HTERT-HM (cell line): Measurements from ENCODE around the gene NPIPB2.

DNA sequence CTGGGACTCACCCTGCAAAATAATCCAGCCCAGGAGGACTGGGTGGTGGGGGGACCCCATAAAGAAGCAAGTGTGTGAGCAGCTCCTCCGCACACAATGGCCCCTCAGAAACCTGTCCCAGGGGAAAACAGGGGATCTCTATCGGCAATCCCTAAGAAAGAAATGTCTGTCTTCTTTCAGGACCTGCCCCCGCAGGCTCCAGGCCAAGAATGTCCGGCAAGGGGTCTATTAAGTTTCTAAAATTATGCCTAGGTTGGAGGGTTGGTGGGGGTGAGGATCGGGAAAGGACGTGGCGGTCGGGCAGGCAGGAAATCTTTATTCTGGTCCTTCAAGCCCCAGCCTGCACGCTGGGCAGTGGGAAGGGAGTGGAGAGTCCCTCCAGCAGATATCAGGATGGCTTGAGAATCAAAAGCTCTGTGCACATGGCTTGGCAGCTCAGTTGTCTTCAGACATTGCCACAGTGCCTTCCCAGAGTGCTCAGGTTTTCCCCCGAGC, 23.4 kb upstream of the LITAF start:
- RRBS: no CpG with 5 or more reads among the region's 10 CpGs

DNA sequence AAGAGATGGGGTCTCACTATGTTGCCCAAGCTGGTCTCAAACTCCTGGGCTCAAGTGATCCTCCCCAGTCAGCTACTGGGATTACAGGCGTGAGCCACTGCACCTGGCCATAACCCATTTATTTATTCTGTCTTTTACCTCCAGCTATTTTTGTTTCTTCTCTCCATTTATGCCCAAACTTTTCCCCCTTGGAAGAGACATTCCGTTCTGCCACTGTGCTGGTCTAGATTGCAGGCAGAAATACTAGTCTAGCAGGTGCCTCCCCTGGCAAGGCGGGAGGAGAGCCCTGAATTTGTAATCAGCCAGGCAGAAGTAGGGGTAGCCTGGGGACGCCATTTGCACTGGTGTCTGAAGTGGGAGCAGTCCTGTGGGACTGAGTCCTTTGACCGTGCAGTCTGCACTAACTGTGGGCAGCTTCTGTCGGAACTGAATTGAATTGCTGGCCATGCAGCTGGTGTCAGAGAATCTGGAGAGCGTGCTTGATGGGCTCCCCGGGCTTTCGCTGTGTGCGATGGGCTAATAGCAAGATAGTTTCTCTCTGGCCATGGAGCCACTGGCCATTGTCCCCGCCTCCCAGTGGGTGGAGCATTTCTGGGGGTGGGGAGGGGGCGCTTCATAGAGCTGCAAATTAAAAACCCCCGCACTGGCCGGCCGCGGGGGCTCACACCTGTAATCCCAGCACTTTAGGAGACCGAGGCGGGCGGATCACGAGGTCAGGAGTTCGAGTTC, 31.5 kb upstream of the LITAF start:
- RRBS: no CpG with 5 or more reads among the region's 21 CpGs

DNA sequence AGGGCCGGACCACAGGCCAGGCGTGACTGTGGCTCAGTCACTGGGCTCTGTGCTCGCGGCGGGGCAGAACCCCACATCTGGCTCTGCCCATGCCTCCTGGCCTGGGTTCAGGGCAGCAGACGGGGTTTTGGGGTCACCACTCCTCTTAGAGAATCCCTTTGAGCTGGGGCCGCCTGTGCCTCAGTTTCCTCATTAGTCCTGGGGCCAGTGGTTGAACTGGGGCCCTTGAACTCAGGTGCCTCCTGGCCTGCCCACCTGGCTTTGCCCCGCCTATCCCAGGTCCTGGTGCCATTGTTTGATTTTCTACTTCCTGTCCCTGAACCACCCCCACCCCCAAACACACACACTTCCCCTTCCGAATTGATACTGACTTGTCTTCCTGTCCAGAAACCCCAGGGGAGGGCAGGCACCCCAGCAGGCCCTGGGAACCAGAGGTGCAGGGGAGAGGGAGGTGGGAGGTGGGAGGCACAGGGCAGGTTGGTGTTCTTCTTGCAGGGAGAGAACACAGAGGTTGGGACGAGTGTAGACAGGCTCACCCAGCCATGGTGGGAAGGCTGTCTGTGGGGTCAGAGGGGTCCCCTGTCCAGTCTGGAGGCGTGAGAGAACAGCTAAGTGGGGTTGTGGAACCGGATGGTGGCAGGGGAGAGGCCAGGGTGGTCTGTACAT, 4.5 kb downstream of the SNN start:
- RRBS: no CpG with 5 or more reads among the region's 12 CpGs

DNA sequence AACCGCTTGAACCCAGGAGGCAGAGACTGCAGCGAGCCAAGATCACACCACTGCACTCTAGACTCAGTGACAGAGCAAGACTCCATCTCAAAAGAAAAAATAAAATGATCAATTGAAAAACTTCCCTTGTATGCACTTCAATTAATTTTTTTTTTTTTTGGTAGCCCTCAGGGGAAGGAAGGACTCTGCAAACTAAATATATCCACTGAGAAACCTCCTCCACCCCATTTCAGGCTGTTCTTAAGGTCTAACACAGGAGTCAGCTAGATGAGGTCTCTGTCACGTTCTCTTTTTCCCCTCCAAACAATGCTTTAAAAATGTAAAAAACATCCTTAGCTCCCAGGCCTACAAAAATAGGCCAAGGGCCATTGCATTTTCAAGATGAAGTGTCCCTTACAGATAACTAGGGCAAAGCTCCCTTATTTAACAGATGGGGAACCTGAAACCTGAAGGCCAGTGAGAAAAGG, 32.6 kb downstream of the TXNDC11 start:
- RRBS: no CpG with 5 or more reads among the region's 3 CpGs

DNA sequence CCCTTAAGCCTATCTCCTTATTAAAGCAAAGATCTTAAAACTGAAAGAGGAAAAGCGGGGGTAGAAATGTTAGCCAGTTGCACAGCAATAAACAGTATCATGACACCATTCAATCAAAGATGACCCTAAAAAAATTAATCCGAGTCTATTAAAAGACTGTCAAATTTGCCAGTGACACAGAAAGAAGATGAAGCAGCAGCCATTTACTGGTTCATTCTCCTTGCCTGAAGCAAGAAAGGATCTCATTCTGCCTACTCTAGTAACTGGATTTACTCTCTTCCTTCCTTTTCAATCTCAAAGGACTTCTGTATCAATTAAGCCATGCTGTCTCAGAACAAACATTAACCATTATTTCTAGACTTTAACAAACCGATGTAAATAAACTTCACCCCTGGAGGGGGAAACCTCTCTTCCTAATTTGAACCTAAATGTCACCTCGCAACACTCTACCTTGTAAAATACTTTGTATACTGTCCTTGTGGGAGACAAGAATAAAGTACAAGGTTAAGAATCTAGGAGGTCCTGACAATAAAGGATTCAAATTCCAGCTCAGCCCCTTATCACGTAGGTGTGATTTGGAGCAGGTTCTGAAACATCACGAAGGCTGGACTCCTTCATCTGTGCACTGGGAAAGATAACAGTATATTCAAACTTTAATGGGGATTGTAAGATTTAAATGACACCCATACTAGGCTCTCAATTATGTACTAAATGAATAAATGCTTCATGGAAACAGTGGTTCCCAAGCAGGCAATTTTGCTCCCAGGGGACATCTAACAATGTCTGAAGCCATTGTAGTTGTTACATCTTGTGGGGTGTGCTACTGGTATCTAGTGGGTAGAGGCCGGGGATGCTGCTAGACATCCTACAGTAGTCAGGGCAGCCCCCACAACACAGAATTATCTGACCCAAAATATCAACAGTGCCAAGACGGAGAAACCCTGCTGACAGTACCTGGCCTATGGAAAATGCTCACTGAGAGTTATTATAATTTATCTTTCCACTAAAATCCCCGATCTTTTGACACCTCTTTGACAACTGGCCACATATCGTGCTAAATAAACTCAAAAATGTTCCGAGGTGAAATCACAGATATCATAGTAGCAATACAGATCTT, 2.1 kb downstream of the TXNDC11 start:
- RRBS: no CpG with 5 or more reads among the region's 11 CpGs

GRCh38 chr16:11758198-11758895, 15.7 kb upstream of the TXNDC11 start:
- RRBS: no CpG with 5 or more reads among the region's 5 CpGs

DNA sequence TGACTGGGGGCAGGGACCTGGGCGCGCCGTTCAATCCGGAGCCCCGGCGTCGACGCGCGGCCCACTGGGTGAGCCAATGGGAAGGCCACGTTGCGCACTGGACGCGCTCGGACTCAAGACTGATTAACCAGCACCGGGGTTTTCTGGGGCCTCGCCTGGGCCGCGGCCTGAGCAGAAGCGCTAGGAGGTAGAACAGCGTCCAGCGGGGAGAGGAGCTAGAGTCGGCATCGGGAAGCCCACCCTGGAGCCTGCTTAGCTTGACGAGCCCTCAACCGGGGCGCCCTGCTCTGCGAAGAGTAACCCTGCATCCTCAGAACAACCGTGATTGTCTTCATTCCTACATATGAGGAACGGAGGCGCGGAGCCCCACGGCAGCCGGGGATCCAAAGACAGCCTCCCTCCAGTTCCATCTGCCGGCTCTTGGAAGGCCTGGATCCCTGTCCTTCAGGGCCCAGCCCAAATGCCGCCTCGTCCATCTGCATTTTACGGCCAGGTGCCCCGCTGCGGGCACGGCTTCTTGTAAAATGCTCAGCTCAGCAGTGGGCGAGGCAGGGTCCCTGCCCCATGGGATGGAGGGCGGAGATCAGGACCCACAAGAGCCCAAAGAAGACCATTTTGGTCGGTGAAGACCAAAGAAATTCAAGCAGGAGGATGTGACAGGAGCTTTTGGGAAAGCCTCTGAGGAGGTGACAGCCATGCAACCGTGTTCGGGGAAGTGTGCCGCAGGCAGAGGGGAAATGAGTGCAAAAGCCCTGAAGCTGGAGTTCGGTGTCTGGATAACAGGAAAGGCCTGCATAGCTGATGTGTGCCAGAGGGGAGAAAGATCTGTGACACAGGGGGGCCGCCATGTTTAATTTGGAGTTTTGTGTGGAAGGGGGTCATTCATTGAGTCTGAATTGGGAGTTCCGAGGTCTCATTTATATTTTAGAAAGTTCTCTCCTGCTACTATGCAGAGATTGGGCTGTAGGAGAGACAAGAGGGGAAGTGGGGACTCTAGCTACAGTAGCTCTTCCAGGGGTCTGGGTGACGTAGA, 632 bp upstream of the ZC3H7A start:
- RRBS: 1% methylated on average over 23 of the region's 51 CpGs

DNA sequence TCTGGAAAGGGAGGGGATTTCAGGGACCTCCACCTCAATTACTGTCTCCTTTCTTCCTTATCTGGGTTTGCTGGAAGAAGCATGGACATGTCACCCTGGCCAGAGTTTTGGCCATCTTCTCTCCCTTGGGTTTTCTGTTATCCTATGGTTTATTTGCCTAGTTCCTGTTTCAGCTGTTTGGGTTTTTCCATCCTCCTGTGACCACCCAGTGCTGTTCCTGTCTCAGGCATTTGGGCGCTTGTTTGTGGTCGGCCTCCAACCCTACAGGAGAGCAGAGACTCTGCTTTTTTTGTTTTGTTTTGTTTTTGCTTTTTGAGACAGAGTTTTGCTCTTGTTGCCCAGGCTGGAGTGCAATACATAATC, 3.2 kb upstream of the ZC3H7A start:
- RRBS: no CpG with 5 or more reads among the region's 2 CpGs

DNA sequence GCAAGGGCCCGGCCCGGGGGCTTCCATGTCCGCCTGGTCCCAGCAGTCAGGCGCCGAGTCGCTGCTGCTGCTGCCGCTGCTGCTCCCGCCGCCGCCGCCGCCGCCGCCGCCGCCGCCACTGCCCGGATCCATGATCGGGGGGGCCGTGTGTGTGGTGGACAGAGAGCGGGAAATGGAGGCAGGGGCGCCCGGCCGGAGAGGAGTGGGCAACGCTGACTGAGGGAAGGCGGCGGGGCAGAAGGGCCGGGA, 243 bp downstream of the GSPT1 start:
- RRBS: 2% methylated on average over 14 of the region's 28 CpGs

- RRBS: no CpG with 5 or more reads among the region's 4 CpGs
Measured at GRCh38 chr16:11941933-11942482, at the start of gene NPIPB2. Gene NPIPB2 (minus strand): TSS chr16:11942045.

DNA sequence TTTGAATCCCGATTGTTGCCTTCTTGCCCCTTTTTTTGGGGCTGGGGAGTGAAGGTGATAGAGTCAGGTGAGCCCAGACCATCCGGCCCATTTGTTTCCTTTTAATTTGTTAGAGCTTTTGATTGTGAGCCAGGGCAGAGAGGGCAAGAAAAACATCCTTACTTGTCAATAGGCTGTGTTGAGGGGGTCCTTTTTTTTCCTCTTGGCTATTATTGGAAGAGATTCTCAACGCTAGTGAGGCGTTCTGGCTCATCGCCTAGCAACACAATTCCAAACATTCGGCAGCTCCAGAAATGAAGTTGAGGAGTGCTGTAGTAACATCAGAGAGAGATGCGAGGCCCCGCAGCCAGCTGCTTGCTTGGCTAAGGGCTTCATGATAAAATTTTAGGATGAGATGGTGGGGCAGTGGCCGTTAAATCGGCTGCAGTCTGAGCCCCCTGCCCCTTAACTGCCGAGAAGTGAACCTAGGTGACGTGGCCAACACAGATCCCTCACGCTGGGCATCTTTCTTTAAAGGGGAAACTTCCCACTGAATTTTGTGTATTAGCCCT, 119.2 kb downstream of the SNX29 start:
- RRBS: no CpG with 5 or more reads among the region's 13 CpGs

- RRBS: 80% methylated on average over 7 of the region's 24 CpGs
Measured at GRCh38 chr16:12260596-12261115, 284.1 kb downstream of the SNX29 start.

DNA sequence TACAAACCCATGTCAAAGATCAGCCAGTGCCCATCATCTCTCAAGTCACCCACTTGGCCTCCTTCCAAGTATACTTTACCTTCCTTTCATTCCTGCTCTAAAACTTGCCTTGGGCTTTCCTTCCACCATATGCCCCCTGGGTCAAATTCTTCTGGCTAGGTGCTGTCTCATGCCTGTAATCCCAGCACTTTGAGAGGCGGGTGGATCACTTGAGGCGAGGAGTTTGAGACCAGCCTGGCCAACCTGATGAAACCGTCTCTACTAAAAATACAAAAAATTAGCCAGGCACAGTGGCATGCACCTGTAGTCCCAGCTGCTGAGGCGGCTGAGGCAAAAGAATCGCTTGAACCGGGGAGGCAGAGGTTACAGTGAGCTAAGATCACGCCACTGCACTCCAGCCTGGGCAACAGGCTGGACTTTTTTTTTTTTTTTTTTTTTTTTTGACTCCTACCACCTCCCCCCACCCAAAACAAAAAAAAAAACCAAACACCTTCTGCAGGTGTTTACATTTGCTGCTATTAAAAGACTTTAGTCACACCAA, 184.2 kb downstream of the CPPED1 start:
- RRBS: no CpG with 5 or more reads among the region's 7 CpGs

GRCh38 chr16:12771126-12771710, 32.5 kb downstream of the CPPED1 start:
- RRBS: no CpG with 5 or more reads among the region's 6 CpGs

GRCh38 chr16:12902759-12903559, 1.6 kb downstream of the SHISA9 start:
- RRBS: 4% methylated on average over 5 of the region's 48 CpGs

- RRBS: no CpG with 5 or more reads among the region's 7 CpGs
Measured at GRCh38 chr16:14225282-14226031, 154.3 kb downstream of the MRTFB start.

DNA sequence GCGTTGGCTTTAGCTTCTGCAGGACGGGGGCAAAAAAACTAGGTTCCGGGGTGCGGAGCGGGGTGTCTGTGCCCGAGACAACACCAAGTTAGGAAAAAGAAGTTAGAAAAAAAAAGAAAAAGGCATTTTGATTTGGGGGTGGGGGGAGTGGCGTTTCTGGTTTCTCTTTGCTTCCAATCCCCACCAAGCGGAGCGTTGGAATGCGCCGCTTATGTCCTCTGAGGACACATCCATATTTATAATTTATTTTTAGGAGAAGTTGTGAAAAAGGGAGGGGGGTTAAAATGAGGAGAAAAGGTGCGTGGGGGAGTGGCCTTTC, 232.0 kb downstream of the MRTFB start:
- RRBS: 5% methylated on average over 2 of the region's 12 CpGs

DNA sequence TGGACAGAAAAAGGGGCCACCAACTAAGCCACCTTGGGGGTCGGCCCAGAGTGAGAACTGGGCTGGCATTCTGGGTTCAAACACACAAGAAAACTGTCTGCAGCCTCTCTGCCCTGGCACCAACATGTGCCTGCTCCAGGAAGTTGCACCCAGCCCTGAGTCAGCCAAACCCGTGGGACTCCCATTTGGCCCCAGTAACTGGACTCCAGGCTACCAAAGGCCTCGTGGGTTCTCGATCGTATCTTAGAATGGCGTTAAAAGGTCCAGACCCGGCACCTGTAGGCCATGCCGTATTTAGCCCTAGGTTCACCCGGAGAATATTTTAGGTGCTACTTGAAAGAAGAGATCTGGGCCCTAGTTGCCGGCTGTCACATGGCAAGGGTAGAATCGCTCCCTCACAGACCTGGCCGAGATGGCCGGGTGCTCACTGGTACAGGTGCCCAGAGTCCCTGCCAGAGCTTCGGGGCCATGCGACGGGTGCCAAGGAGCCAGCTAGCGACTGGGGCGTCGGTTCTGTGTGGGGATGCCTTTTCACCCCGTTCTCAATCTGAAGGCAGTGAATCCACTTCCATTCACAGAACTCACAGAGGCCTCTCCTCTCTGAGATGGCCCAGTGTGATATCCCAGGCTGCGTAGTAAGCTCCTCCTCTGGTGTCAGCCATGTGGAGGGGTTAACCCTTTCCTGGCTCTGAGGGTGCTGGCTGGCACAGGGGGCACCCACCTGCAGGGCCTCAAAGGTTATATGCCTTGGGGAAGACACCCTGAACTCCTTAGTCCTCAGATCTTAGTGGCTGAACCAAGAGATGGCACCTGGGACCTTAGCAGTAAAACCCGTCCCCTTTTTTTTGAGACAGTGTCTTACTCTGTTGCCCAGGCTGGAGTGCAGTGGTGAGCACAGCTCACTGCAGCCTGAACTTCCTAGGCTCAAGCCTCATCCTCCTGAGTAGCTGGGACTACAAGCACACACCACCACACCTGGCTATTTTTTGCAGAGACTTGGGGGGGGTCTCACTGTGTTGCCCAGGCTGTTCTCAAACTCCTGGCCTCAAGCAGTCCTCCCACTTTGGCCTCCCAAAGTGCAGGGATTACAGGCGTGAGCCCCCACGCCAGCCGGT, 236.9 kb downstream of the MRTFB start:
- RRBS: 66% methylated on average over 6 of the region's 25 CpGs

DNA sequence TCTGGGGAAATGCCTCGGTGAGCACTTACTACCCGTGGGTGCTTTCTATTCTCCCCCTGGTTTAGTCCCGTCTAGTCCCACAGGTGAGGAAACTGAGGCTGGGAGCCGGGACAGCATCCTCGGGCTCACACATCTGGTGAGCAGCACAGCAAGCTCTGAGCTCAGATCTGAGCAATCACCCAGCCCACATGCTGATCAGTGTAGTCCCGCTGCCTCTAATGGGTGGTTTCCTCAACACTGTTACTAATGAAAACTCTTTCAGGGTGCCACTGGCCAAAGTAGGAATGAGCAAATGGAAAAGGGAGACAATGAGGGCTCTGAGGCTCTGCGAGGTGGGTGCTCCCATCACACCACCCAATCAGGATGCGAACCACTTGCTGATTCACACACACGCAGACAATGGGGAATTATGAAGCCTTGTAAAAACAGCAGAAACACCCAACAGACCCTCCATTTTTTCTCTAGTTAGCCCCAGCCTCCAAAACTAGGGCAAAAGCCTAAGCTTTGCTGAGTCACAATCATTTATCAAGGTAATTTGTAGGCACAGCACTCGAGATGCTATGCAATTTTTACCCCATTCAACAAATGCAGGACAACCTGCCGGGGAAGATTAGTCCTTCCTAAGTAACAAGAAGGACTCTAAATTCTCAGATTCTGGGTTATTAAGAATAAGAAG, 202.5 kb downstream of the PARN start:
- RRBS: no CpG with 5 or more reads among the region's 11 CpGs

DNA sequence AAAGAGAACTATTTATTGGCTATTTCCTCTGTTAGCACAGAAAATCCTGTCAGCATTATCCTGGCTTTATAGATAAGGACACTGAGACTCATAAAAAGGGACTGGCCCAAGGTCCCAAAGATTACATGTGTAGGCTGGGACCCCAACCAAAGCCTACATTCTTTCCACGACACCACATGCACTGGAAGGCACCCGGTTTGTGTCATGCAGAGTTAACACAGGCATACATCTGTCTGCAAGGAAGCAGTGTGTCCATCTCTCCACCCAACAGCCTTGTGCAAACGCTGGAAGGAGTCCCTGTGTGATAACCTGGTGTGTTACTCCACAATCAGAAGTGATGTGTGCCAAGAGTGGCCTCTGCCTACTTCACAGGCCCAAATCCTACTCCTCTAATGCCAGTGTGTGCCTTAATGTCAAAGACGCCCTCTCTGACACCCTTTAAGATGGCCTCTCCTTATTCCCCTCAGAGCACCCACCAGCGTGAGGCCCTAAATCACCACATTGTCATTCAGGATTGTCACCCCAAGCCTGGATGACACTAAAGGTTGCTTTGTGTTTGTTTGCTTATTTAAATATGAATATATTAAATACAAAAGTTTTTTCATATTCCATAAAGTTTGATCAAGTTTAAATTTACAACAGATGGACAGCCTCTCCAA, 139.7 kb downstream of the PARN start:
- RRBS: no CpG with 5 or more reads among the region's 5 CpGs